ENCODE data around the gene AK6.

- RRBS, 2 experiments, result no CpG with 5 or more reads among the region's 9 CpGs
Observed at GRCh38 chr5:66440036-66440970, 155.9 kb upstream of the MAST4 start.

DNA sequence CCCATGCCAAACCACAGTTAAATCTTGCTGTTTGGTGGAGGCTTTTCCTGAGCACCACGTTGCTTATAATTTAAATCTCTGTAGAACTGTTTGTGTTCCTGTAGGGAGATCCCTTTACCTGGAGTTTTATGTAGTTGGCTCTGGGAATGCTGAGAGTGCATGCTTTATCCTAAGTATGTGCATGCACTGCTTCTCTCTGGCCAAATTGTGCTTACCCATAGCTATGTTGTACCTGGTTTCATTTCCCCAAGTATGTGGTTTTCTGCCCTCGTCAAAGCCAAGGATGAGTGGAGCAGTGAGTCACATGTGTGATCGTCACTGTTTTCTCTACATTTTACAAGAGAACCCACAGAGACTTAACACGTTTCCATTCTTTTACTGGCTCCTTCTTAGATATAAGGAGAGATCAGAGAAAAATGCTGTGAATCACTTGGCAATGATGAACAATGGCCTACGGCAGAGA is 42.0 kb upstream of the MAST4 start:
- RRBS, 2 experiments, result no CpG with 5 or more reads among the region's 5 CpGs

- RRBS, 2 experiments, result no CpG with 5 or more reads among the region's 10 CpGs
Observed at GRCh38 chr5:66617848-66618400, 21.7 kb downstream of the MAST4 start.

GRCh38 chr5:66978469-66979204 is 218.0 kb downstream of the CD180 start:
- RRBS, 2 experiments, result no CpG with 5 or more reads among the region's 4 CpGs

DNA sequence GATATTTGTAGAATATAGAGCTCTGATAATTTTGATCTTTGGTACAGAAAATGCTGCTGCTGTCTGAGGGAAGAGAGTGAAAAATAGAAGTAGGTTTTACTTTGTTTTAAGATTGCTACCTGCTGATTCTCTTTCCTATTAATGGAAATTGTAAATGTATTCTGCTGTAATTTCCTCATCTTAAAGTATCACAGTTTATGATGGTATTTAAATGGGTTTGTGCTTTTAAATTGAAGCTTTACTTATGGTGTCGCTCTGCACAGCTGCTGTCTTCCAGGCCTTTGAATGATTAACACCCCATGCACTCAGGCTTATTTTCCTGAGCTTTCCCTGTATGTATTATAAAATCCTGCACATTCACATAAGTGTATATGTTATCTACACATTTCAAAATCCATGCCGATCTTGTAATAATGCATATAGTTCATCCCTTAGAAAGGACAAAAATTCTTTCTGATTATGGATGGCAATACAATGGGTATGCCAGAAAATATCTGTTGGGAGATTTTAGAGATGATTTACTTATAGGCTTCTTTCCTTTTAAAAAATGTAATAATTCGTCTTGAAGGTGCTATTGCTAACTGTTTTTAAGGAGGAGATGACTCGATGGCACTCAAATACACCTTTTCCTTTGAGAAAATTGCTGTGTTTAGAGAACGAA is 180.0 kb downstream of the CD180 start:
- RRBS, 2 experiments, result no CpG with 5 or more reads among the region's 5 CpGs

- RRBS, 2 experiments, result no CpG with 5 or more reads among the region's 5 CpGs
Observed at GRCh38 chr5:67194185-67194678, 2.4 kb downstream of the CD180 start.

DNA sequence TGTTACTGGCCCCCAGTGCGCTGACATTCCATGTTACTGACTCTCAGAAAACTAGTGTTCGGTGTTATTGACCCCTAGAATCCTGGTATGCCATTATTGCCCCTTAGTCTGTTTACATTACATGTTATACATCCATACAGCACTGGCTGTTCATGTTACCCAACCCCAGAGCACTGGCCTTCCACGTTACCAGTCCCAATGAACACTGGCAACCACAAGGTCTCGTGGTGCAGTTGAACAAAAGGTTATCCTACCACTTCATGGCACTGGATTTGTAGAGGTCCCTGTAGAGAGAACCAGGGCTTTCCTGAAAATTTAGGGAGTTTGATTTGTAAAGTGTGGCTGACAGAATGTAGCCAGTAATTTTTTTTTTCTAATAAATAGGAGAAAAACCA is 278.3 kb upstream of the CD180 start:
- RRBS, 2 experiments, result no CpG with 5 or more reads among the region's 4 CpGs

- RRBS, 2 experiments, result no CpG with 5 or more reads among the region's 5 CpGs
Observed at GRCh38 chr5:67799693-67800105, 415.9 kb upstream of the PIK3R1 start.

DNA sequence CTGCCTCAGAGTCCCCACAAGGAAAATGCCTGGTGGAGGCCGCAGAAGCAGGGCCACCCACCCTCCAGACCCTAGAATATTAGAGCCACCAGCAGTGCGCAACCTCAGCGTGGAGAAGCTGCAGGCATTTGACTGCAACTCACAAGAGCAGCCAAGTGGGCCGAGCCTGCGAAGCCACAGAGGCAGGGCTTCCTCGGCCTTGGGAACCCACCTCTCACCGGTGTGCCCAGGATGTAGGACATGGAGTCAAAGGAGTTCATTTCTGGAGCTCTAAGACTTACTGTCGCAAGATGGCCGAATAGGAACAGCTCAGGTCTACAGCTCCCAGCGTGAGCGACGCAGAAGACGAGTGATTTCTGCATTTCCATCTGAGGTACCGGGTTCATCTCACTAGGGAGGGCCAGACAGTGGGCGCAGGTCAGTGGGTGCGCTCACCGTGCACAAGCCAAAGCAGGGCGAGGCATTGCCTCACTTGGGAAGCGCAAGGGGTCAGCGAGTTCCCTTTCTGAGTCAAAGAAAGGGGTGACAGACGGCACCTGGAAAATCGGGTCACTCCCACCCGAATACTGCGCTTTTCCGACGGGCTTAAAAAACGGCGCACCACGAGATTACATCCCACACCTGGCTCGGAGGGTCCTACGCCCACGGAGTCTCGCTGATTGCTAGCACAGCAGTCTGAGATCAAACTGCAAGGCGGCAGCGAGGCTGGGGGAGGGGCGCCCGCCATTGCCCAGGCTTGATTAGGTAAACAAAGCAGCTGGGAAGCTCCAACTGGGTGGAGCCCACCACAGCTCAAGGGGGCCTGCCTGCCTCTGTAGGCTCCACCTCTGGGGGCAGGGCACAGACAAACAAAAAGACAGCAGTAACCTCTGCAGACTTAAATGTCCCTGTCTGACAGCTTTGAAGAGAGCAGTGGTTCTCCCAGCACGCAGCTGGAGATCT is 397.6 kb upstream of the PIK3R1 start:
- RRBS, 2 experiments, result no CpG with 5 or more reads among the region's 38 CpGs

DNA sequence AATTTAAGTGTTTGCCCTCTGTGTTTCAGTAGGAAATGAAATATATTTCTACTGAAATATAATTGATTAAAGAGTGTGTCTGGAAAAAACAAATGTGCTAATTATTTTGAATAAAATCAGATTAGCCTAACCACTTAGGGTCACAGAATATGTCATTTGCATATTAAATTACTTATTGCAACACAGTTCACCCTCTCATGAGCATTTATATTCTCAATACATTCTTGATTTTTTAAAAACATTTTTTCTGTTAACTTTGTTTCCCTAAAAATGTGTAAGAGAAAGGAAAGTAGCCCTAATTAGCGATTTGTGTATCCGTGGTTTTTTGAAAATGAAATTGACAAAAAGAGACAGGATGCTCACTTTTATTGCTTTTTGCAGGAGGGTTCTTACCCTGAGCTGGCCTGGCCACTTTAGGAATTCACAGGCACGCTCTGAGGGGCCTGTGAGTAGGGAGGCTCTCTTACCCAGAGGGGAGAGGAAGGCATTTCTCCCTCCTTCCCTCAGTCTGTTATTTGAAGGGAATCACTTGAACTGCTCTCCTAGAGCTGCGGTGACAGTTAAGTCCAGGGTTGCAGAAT is 16.6 kb downstream of the PIK3R1 start:
- RRBS, 2 experiments, result no CpG with 5 or more reads among the region's 4 CpGs

DNA sequence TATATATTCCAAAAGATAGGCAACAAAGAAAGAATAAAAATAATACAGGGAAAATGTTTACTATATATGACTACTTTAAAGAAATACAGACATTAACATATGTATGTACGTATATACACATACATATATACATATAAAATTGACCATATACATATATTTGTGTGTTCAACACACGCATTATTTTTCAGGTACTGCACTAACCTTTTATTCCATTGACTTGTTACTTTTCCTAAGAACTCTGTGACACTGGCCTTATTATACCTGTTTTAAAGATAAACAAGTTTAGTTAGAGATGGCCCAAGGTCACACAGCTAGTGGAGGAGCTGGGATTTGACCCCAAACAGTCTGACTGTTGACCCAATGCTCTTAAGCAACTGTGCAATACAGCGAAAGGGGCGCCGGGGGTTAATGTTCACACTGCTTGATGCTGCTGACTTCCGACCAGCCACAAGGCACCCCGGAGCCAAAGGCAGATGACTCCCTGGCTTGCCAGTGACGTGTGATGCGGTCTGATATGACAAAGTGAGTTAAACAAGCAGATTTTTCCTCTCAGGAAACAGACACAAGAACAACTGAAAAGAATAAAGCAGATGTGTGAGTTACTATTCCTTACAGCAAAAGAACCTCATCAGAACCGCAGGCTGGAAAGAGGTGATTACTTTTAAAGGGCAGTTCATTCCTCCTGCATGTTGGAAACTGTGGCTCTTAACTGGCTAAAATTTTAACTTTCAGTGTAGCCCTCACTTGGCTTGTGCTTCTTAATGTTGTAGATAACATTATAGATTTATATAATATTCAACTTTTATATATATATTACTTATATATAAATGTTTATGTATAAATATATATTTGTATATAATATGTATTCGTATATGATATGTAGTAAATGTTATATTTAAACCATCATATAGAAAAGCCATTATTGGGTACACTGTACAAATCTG is 24.0 kb downstream of the PIK3R1 start:
- RRBS, 2 experiments, result 75 to 94% methylated on average over 3 of the region's 11 CpGs

- RRBS, 2 experiments, result no CpG with 5 or more reads among the region's 10 CpGs
Observed at GRCh38 chr5:68744550-68745469, 349.0 kb upstream of the SLC30A5 start.

DNA sequence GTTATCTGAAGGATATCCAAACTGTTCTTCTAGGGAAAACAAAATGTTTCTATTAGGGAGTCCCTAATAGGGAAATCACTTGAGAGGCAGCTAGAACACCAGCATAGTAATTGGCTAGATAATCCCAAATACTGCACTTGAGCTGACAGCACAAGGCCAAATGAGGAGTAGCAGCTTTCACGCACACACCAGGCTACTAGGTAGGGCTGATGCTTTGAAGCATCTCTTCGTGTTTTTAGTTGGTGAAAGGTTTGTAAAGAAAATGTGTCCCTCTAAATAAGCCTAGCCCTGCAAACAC is 249.6 kb upstream of the SLC30A5 start:
- RRBS, 2 experiments, result no CpG with 5 or more reads among the region's 2 CpGs

GRCh38 chr5:69369126-69370103 is at the start of gene AK6:
TSS of gene AK6 (minus strand) at chr5:69369520.
- RRBS, 2 experiments, result under 1 to 2% methylated on average over 37 of the region's 82 CpGs

DNA sequence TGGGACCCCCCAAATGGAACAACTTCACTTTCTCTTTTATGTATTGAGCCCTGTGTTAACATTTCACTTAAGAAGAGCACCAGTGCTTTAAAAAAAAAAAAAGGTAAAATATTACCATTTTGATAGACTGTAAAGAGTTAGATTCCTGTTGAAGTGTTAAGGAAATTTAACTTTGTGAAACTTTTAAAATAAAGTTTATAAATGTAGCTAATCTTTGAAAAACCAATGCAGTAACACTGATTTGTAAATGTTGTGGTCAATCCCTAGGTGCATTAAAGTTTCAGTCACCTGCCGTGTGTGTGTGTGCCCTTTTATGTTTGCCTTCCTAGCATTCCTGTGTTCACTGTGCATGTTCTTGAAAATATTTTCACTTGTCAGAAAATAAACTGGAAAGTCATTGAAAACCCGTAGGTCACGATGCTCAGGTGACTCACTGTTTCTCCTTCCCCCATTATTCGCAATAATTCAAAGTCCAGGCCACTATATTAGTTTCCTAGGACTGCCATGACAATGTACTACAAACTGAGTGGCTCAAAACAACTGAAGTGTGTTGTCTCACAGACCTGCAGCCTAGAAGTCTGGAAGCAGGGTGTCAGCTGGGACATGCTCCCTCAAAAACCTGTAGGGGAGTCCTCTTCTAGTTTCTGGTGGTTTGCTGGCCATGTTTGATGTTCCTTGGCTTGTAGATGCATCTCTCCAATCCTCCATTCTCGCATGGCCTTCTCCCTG is 29.2 kb downstream of the MARVELD2 start:
- RRBS, 2 experiments, result no CpG with 5 or more reads among the region's 5 CpGs

- RRBS, 2 experiments, result no CpG with 5 or more reads among the region's 6 CpGs
Observed at GRCh38 chr5:69502276-69503091, 9.9 kb downstream of the OCLN start.

GRCh38 chr5:71648959-71649377 is 61.8 kb downstream of the MCCC2 start:
- RRBS, 2 experiments, result no CpG with 5 or more reads among the region's 6 CpGs

- RRBS, 2 experiments, result no CpG with 5 or more reads among the region's 22 CpGs
Observed at GRCh38 chr5:72195657-72196431, 88.6 kb downstream of the MAP1B start.

GRCh38 chr5:72225200-72225685 is 94.8 kb downstream of the MRPS27 start:
- RRBS, 2 experiments, result no CpG with 5 or more reads among the region's 5 CpGs

DNA sequence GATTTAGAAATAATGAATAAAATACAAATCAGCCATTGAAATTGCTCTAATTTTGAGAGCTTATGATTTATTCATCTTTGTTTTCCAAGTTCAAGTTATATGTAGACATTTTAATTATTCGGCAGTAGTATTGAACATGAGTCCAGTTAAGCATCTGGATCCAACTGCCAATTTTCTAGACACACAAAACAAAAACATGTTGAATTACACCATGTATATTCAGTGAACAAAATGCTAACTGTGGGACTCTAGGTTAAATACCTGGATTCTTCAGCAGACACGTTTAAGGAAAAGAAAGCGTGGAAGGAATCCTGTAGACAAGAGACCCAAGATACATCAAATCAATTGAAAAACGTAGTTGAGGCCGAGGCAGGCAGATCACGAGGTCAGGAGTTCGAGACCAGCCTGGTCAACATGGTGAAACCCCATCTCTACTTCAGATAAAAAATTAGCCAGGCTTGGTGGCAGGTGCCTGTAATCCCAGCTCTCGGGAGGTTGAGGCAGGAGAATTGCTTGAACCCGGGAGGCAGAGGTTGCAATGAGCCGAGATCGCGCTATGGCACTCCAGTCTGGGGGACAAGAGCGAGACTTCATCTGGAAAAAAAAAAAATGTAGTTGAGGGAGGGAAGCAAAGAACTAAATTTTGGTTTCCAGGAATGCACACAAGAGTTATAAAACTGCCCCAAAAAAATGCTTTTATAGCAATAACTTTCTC is 54.2 kb upstream of the FCHO2 start:
- RRBS, 2 experiments, result no CpG with 5 or more reads among the region's 13 CpGs

Data from NT2/D1 (cell line).